Tongue (tissue), 2 donors: ENCODE measurements around a stretch of chr17.

DNA sequence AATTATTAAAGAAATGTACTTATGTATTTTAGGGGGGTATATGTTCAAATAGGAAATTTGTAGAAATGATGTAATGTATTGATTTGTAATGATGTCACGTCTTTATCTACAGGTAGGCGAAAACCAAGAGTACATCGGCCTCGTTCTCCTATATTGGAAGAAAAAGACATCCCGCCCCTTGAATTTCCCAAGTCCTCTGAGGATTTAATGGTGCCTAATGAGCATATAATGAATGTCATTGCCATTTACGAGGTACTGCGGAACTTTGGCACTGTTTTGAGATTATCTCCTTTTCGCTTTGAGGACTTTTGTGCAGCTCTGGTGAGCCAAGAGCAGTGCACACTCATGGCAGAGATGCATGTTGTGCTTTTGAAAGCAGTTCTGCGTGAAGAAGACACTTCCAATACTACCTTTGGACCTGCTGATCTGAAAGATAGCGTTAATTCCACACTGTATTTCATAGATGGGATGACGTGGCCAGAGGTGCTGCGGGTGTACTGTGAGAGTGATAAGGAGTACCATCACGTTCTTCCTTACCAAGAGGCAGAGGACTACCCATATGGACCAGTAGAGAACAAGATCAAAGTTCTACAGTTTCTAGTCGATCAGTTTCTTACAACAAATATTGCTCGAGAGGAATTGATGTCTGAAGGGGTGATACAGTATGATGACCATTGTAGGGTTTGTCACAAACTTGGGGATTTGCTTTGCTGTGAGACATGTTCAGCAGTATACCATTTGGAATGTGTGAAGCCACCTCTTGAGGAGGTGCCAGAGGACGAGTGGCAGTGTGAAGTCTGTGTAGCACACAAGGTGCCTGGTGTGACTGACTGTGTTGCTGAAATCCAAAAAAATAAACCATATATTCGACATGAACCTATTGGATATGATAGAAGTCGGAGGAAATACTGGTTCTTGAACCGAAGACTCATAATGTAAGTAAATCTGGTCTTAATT, 28.8 kb downstream of the BPTF start:
- RAMPAGE, long total RNA = no peak

DNA sequence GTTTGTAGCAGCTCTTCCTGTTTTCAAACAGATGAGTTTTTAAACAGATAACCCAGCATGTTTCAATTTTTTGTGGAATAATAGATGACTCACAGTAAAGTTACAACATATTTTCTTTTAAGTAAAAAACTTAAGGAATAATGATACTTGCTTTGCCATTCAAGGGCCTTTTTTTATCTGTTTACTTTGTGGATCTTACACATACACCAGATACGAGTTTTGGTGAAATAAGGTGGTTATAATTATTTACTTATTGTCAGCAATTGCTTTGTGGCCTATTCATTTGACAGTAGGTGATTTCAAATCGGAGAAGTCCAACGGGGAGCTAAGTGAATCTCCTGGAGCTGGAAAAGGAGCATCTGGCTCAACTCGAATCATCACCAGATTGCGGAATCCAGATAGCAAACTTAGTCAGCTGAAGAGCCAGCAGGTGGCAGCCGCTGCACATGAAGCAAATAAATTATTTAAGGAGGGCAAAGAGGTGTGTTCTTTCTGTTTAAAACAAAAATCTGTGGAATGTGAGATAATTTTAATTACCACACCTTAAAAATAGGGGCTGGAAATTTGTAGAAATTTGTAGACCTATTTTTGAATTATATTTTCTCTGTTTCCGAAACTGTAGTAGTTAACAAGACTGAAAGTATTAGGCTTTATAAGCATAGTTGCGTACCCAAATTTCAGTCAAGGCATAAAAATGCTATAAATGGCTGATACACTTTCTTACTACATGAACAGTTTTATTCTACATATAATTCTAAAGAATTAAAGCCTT, 66.4 kb downstream of the BPTF start:
- RAMPAGE, long total RNA = no peak

DNA sequence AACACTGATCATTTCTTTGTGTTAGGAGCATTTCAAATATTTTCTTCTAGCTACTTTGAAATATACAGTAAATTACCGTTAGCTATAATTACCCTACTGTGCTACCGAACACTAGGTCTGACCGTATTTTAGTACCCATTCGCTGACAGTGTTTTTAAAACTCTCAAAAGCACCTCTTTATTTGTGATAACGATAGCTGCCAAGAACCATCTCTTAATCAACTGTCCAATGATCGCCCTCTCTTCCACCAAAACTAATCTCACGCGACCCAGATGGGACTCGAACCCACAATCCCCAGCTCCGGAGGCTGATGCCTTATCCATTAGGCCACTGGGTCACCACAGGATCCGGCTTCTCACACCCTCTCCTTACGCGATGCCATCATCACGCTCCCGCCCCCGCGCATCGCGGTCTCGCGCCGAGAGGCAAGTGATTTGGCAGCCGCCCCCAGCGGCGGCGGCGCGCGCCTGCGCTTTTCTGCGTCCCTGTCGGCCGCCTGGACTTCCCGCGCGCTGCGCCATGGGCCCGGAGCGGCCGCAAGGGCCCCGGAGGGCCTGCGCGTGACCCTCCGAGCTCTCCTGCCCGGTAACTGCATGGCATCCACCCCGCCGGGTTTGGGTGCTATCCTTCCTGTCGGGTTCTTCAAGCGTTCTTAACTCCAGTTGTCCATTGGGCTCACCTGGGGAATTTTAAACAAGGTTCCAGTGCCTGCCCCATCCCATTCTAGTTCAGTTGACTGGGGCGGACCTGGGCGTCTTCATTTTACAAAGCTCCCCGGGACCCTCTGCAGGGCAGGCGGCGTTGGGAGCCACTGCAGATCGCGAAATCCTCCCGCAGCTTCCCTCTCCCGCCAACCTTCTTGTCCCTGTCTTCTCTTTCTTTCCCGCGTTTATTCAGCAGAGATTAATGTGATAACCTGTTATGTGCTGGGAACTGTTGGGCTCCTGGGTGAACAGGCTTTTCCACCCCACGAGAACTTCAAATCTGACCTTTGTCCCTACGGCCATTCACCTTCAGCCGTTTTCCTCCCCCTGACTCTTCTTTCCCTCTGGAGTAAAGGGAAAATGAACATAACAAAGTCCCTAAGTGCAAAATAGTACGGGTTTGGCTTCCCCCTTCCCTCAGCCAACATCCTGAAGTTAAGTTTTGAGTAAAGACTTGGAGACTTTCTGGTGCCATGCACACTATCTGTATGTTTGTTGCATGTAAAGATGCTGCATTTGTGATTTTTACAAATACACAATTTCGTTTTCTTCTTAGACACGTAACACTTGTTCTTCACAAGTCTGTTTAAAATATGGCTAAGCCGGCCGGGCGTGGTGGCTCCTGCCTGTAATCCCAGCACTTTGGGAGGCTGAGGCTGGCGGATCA, 15.4 kb upstream of the KPNA2 start:
- RAMPAGE, long total RNA = no peak

DNA sequence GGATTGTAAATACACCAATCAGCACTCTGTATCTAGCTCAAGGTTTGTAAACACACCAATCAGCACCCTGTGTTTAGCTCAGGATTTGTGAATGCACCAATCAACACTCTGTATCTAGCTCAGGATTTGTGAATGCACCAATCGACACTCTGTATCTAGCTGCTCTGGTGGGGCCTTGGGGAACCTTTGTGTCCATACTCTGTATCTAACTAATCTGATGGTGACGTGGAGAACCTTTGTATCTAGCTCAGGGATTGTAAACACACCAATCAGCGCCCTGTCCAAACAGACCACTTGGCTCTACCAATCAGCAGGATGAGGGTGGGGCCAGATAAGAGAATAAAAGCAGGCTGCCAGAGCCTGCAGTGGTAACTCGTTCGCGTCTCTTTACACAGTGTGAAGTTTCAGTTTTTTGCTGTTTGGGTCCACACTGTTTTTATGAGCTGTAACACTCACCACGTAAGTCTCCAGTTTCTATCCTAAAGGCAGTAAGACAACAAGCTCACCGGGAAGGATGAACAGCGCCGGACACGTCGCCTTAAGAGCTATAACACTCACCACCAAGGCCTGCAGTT, 64.4 kb downstream of the KPNA2 start:
- RAMPAGE, long total RNA = no peak

GRCh38 chr17:68151676-68153025, 95.7 kb upstream of the AMZ2 start:
- RAMPAGE, long total RNA = no peak

- RAMPAGE, long total RNA = no peak
Measured at GRCh38 chr17:68161630-68162548, 86.0 kb upstream of the AMZ2 start.

DNA sequence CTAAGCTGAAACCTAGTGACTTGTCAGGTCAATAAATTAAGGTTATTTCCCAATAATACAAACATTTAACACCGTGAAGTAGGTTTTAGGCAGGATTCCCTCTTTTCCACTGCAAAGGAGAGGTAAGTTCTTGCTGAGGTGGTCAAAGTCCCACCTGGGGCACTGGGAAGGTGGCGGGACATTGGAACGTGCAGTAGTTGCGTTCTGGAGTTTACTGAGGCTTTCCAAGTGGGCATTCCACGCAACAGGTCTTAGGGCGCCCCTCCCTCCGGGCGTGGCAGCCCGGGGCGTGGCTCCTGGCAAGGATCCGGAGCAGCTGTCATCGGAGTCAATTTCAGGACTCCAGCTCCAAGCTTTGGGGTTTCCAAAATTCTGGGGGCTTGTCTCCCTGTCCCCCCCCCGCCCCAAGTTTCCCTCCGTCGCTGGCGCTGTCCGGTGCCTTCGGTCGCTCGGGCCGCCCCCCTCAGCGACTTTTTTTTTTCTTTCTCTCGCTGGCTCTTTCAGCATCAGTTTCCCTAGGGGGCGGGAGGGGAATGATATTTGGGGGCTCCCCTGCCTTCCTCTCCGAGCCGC, 43.1 kb upstream of the AMZ2 start:
- RAMPAGE, long total RNA = no peak

DNA sequence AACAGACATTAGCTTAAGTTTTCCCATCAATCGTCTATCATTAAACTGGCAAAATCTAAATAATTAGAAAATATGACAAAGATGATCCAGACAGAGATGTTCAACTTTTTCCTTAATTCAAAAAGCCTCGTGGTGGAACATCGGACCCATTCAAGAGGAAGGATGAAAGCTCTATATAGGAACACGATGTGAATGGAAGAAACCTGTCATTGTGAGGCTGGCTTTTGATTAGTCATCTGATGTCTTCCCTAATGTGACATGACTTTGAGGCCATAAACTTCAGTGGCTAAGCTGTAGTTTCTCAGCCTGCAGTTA, 1.0 kb downstream of the AMZ2 start:
- RAMPAGE, long total RNA = no peak

DNA sequence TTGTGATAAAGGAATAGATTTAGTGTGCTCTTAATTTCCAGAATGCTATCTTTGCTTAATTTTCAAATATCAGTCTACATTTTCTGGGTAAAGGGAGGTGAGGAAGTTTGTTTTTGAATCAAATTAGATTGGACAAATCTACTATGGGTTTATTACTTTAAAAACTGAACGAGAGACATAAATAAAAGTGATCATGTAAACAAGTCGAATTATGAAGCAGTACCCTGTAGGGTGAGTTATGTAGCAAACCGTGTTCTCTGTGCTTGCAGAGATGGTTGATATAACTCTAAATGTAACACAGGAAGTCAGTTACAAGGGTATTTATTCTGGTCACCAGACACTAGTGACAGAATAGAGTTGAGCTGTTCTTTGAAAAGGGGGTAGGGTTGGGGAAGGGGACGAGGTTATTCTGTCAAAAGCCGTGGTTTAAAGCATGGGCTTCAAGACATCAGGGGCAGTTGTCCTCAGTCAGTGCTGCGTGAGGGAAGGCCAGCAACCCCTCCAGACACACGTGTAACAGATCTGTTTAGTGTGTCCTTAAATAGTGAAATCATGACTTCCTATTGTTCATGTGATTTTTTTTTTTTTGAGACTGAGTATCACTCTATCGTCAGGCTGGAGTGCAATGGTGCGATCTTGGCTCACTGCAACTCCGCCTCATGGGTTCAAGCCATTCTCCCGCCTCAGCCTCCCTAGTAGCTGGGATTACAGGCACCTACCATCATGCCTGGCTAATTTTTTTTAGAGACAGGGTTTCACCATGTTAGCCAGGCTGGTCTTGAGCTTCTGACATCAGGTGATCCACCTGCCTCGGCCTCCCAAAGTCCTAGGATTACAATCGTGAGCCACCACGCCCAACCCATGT, 5.6 kb downstream of the AMZ2 start:
- RAMPAGE, long total RNA = no peak

- RAMPAGE, long total RNA = no peak
Measured at GRCh38 chr17:68379569-68380214, 77.6 kb downstream of the WIPI1 start.

DNA sequence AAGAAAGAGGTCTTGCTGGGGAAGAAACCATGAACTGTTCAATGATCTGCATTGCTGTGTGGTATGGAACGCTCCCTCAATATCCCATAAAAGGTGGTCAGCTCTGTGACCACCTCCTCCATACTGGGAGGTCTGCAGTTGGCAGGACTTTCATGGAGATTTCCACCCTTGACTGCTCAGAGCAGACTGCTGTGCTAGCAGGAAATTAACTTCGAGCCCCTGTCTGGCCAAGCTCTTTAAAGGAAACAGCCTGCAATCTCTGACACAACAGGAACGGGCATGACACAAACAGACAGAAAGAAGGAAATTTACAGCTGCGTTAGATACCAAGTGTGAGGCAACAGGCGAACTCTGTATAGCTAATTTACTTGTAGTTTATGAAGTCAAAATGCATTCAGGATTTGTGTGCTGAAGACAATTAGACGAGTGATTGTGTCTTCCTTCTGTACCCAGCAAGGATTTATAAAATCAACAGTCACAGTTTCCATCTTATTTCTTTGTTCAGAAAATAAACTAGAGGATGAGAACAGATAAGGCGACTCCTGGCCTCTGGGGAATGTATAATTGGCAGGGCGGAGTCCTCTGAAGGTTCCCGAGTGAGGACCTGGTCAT, 16.2 kb downstream of the WIPI1 start:
- RAMPAGE, long total RNA = no peak

DNA sequence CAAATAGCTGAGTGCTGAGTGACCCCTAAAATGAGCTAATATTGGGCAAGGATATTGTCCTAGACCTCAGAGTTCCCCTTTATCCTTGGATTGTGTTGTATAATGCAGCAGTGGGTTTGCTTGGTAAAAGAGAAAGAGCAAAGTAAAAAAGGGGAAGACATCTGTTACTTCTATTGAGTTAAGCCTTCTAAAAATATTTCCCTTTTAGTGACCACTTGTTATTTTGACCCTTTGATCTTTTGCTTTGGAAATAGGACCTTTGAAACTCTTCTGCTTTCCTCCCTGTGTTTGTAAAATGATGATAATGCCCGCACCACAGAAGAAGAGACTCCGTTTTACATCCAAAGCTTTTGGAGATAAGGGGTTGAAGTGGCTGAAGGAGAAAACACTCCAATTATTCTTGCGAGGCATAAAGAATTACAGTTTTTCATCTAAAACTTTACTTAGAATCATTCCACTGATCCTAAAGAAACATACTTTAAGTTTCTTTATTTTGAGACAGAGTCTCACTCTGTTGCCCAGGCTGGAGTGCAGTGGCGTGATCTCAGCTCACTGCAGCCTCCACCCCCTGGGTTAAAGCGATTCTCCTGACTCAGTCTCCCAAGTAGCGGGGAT, 26.9 kb upstream of the PRKAR1A start:
- RAMPAGE, long total RNA = no peak

DNA sequence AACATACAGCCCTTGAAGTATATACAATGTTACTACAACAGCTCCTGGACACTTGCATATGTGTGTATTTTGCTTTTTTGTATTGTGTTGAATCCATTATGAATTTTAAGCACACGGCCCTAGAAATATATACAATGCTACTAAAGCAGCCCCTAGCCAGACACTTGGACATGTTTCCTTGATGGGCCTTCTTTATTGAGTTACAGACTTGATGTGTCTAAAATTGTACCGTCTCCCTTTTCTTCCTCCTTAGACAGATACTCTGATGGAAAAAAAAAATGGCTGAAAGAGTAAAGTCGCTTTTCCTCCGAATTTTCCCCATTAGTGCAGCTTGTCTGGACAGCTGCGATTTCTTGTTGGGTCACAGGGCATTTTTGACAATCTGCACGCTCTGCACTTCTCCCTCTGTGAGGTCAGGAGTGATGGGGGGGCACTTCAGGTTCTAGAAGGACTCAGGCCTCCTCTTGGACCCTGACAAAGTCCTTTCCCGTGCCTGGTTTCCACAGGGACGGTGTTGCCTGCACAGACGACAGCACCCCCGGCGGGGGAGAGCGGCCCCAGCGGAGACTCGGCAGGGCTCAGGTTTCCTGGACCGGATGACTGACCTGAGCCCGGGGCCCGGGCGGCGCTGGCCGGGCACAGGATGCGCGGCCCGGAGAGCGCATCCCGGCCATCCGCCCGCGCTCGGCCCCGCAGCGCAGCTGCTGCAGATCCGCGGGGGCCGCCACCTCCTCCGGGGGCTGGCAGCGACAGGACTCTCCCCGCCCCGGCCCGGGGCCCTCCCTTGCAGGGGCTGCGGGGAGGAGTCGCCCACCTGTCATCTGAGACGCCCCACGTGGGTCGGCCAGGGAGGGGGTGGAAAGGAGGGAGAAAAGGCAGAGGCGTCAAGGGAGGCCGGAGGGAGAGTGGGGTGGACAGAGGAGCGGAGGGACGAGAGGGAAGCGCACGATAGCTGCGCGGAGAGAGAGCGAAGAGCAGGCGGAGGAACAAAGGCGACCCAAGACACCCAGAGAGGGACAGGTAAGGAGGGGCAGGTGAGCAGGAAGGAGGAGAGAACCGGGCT, 776 bp upstream of the PRKAR1A start:
- RAMPAGE, long total RNA = start-site peak on the plus strand centred at position 934 of the sequence, 52 bp wide, 421 and 199 reads in 2 replicates

DNA sequence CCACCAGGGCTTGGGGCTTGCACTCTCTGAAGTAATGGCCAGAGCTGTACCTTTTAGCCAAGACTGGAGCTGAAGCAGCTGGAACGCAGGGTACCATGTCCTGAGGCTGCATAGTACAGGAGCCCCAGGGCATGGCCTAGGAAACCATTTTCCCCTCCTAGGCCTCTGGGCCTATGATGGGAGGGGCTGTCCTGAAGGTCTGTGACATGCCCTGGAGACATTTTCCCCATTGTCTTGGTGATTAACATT, 6.2 kb downstream of the PRKAR1A start:
- RAMPAGE, long total RNA = no peak

DNA sequence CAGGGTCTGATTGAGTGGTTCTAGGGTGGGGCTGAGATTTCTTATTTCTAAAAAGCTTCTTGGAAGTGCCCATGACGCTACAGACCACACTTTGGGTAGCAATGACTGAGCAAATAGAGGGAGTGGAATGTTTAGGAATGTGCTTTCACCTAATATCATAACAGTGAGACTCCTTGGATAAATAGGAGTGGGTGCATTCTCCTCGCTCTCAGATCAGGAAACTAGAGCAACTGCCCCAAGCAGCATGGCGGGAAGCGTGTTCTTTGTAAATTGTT, 30.8 kb downstream of the PRKAR1A start:
- RAMPAGE, long total RNA = no peak

DNA sequence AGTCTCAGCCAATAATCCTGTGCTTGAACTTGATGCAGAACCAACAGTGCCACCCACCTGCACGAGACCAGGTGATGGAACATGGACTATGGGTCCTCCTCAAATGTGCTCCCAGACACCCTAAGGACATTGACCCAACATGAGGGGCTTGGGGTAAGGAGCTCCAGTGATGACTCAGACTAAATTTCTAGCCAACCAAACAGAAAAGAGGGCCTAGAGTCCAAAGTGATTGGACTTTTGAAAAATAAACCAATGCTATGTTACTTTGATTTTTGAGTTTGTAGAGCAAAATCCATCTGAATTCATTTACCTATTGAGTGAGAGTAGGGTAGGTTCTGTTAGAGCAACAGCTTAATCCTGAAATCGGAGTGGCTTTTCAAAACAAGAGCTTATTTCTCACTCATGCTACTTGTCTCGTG, 21.9 kb downstream of the FAM20A start:
- RAMPAGE, long total RNA = no peak

- RAMPAGE, long total RNA = no peak
Measured at GRCh38 chr17:68641554-68642315, 40.6 kb upstream of the FAM20A start.

DNA sequence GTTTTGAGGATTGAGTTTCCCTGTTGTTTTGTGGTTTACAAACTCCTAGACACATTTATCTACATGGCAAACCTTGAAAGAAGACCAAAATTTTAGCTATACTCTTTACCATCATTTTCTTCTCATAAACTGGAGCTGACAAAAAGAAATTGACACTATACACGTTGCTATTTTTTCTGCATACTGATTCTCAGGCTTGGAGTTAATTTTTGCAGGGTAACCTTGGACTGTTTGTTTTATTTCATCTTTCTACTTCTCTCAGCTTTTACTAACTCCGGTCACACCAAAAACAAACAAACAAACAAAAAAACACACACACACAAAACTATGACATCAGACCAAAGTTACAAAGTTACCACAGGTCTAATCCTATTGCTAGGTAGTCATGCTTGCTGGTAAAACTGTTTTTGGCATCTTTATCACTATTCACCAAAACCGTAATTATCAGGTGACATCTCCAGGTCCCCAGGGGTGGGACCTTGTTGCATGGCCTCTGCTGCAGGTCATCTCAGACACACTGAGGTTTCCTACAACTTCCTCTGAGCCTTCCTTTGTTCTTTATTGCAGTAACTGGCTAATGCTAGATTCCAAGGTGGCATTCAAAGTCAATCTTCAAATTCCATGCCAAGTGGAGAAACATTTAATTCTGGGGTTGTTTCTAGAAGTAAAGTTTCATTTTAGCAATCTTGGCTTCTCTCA, 162.4 kb downstream of the ABCA8 start:
- RAMPAGE, long total RNA = no peak

DNA sequence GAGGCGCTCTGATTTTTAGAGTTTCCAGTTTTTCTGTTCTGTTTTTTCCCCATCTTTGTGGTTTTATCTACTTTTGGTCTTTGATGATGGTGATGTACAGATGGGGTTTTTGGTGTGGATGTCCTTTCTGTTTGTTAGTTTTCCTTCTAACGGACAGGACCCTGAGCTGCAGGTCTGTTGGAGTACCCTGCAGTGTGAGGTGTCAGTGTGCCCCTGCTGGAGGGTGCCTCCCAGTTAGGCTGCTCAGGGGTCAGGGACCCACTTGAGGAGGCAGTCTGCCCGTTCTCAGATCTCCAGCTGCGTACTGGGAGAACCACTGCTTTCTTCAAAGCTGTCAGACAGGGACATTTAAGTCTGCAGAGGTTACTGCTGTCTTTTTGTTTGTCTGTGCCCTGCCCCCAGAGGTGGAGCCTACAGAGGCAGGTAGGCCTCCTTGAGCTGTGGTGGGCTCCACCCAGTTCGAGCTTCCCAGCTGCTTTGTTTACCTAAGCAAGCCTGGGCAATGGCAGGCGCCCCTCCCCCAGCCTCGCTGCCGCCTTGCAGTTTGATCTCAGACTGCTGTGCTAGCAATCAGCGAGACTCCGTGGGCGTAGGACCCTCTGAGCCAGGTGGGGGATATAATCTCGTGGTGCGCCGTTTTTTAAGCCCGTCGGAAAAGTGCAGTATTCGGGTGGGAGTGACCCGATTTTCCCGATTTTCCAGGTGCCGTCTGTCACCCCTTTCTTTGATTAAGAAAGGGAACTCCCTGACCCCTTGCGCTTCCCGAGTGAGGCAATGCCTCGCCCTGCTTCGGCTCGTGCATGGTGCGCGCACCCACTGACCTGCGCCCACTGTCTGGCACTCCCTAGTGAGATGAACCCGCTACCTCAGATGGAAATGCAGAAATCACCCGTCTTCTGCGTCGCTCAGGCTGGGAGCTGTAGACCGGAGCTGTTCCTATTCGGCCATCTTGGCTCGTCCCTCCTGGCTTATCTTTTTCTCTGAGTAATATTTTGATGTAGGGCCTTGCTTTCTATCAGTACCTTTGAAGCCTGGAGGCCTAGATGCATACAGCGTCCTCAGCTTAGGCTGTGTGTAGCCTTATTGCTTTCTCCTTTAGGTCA, 49.3 kb upstream of the ABCA8 start:
- RAMPAGE, long total RNA = no peak

- RAMPAGE, long total RNA = no peak
Measured at GRCh38 chr17:69117712-69118526, 23.8 kb downstream of the ABCA6 start.